ENCODE measurements around a stretch of chr5.

DNA sequence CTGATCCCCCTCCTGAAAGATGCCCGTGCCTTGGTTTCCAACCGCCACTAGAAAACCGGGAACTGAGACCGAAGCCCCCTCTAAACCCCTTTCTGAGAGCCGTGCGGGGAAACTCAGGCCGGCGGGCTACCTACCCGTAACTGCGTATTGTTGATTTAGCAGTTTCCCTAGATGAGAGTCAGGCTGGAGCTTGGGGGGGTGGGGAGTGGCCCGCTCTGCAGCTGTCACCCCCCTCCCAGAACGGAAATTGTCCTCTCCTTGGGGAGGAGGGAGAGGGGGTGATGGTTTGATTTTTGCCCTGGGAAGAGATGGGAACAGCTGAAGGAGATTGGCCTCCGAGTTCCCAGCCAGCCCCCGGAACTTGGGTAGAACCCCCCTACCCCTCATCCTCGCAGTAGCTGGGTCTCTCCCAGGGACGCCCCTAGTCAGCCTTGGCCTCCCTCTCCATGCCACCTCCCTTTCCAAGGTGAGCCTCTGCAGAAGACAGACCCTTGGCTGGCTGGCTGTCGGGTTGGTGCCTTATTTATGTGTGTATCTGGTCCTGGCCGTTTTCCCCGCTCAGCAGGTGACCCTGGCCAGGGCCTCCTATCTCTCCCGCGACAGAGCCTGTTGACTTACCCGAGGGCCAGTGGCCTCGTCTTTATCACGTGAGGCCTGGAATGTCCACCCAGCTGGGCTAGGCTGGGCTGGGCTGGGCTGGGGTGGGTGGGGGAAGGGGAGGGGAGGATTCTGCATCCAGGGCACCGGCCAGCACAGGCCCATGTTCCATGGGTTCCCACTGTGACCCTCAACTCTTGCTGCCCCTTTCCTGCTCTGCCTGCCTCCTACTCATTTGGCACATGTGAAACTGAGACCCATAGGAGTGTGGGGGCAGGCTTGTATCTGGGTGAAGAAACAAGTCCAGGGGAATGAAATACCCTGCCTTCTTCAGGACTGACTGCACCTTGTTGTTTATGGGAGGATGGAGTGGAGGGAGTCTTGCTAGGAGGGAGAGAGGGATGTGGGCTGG is 2.9 kb downstream of the CXXC5 start:
- RRBS, result 6% methylated on average over 5 of the region's 25 CpGs

GRCh38 chr5:139660739-139661601 is 12.8 kb downstream of the CXXC5 start:
- RRBS, result 2% methylated on average over 7 of the region's 37 CpGs

DNA sequence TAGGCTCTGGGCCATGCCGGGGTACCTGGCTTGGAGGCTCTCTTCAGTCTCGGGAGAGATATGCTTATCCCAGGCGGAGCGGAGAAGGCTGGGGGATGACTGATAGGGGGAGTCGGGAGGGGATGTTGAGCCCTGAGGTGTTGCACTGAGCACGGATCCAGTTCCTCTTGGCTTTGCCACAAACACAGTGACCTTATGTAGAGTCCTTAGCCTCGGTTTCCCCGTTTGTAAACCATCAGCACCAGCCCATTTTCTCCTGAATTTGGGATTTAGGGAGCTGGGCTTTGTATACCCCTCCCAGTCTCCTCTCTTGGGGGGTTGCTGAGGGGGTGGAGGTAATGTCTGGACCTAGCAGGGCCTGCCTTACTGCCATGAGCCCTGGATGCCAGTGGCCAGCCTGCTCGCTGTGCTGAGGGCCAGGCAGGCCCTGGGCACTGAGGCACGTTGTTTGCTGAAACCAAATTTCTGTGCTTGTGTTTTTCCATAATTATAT is 20.6 kb downstream of the CXXC5 start:
- RRBS, result no CpG with 5 or more reads among the region's 10 CpGs

- RRBS, result no CpG with 5 or more reads among the region's 19 CpGs
Observed at GRCh38 chr5:139686602-139687319, 38.6 kb downstream of the CXXC5 start.

- RRBS, result no CpG with 5 or more reads among the region's 14 CpGs
Observed at GRCh38 chr5:140000085-140000888, 42.8 kb downstream of the NRG2 start.

- RRBS, result no CpG with 5 or more reads among the region's 1 CpG
Observed at GRCh38 chr5:140121488-140121896, 4.2 kb upstream of the IGIP start.

GRCh38 chr5:140180907-140181533 is 6.0 kb downstream of the CYSTM1 start:
- RRBS, result no CpG with 5 or more reads among the region's 6 CpGs

DNA sequence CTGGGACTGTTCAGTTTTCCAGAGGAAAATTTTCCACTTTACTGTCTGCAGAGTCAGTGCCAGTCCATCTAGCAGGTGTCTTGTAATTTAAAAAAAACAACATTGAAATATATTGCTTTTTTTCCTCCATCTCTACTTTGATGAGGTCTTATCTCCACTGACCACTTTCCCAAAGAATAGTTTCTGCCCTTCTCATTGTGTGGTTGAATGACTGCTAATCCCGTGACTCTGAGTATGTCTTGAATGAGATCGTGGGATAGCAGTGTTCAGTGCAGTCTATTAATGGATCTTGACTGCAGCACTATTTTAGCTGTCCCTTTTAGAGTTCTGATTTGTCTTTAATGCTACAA is 15.5 kb downstream of the CYSTM1 start:
- RRBS, result no CpG with 5 or more reads among the region's 2 CpGs

DNA sequence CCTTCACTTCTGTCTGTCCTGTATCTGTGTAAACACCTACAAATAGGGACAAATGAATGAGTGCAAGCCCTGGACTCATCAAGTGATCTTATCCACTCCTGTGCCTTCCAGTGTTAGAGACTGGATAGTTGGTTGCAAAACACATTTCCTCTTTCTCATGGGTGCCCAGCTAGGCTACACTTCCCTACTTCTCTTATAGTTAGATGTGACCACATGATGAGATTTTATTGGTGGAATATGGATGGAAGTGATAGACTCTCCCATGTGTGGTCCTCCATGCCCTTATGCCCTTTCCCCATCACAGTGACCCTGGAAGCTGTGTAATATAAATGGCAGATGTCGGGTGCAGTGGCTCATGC is 17.0 kb upstream of the PFDN1 start:
- RRBS, result no CpG with 5 or more reads among the region's 1 CpG

GRCh38 chr5:140324227-140325464 is 21.7 kb upstream of the PFDN1 start:
- RRBS, result no CpG with 5 or more reads among the region's 7 CpGs

DNA sequence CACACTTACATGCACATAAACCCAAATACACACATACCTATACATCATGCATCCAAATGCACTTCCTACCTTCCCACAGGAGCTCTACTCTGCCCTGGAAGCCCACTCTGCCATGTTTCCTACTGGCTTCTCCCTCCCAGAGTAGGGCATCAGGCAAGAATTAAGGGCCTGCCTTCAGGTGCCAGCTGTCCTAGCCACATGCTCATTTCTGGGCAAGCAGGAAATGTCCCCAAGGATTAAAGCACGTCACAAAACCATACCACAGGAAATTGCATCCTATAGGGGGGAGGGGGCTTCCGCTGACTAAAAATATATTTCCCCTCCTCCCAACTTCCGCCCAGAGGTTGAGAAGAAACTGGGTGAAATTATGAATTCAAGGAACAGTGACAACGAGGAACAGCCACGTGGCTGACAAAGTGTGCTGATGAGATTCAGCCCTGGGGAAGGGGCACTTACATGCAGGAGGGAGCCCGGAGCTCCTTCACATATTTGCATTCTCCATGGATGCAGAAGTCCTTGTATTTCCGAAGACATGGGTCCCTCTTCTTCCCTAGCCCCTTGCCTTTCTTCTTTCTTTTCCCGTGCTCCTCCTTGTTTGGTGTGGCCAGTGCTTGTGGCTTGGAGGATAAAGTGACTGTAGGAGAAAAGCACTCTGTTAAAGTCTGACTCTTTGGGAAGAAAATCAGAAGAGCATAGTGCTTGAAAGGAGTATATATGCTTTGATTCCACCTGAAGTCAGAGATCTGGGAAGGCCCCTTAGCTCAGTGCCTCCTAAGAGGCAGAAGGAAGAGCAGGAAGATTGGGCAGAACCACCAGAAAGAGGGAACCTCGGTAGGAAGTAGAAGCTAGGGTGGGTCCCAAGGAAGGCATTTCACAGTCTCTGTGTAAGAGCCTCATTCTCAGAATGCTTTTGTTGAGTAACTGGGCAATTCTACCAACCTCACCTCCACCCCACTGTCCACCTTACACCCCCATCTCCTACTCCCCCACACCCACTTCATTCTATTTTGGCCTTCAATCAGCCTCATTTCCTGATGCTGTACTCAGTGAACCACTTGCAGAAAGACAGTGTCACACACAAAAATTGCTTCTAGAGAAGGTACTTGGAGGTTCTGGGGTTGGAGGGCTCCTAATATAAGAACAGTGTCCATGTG is 3.8 kb downstream of the HBEGF start:
- RRBS, result no CpG with 5 or more reads among the region's 9 CpGs

DNA sequence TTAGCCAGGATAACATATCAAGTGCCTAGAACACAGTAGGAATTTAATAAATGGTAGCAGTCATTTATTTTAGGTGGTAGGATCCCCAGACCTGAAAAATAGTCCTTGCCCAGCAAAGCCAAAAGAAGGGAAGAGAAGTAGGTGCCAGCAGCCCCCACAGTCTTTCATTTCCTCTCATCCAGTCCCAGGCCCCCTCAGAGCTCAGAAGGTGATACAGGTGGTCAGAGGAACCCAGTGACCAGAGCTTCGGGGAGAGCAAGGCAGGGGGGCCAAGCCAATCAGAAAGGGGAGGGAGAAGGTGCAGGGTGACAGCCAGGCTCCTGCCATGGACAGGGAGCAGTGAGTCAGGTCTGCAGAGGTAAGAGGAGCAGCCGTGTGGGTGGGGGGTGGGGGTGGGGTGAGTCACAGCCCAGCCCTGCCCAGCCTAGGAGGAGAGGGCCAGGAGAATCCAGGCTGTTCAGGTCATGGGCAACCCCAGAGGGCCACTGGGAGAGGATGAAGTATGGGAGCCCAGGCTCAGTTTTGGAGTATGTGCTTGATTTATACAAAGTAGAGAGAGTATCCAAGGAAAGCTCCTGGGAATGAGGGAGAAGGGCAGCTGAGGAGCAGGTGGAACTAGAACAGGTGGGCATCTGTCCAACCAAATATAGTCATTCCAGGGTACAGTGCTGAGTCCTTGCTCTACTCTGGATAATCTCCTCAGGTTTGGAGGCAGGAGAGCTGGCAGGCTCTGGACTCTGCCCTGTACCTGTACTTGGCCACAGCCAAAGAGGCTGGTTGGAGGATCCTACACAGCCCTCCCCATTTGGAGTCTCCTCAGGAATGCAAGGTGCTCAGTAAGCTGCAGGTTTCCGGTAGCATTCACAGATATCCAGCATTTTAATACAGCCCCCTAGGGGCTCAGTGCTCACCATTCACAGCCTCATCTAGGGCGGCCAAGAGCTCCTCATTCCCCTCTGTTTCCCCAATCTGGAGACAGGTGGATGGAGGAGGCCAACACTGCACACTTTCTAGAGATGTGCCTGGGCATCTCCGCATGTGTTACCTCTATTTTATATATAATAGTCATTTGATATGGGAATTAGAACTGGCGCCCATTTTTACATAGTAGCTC is 1.6 kb downstream of the HBEGF start:
- RRBS, result no CpG with 5 or more reads among the region's 6 CpGs

DNA sequence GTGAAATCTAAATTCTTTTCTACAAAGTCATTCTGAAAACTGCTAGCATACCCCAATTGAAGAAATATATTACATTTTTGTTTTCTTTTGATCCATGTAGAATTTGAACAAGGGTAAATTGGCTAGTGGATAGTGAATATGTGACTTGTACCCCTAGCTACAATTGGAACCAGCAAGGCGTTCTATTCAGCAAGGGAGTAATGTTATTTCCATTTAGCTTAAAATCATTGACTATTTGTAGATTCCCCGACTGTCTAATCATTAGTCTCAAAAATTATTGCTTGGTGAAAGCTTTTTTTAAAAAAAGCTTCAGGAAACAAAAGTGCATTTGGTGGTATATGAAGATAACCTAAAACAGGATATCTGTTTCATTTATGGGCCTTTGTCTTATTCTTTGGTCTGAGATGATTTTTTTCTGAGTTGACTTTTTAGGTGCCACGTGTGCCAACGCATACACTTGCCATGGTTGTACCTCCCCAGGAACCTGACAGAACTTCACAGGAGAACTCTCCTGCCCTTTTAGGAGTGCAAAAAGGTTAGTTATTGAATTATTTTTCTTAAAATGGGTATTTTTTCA is 60.8 kb upstream of the EIF4EBP3 start:
- RRBS, result no CpG with 5 or more reads among the region's 4 CpGs

DNA sequence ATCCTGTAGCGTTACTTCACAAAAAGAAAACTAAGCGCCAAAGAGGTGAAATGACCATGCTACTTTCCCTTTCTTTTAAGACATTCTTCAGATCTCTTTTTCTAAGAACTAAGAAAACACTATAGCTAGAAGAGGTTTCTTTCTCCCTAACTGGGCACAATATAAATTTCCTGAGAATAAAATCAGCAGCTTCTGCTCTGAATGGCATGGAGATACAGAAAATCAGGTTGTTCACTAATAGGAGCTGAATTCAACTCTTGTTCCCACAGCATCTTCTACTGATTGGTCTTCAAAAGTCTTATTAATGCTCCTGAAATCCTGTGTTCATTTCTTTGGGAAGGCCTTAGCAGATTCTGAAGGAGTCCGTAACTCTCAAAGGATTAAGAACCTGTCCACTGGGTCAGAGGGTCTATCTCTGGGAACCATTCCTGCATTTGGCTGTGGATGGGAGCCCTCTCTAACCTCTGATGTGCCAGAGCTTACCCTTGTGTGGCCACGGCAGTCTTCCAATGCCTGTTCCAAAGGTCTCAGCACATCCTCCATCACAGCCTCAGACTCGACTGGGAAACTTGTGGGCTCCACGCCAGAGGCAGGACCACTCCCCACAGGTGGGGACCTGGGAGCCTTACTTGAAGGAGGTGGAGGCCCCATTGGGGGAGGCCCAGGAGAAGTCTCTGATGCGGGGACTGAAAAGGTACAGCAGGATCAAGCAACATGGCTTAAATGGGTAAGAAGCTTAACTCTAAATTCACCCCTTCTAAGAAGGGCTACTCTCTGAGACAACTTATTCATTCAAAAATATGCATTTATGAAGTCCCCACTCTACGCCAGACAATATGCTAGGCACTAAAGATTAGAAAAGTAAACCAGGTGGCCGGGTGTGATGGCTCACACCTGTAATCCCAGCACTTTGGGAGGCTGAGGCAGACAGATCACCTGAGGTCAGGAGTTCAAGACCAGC is 4.3 kb downstream of the EIF4EBP3 start:
- RRBS, result no CpG with 5 or more reads among the region's 9 CpGs

DNA sequence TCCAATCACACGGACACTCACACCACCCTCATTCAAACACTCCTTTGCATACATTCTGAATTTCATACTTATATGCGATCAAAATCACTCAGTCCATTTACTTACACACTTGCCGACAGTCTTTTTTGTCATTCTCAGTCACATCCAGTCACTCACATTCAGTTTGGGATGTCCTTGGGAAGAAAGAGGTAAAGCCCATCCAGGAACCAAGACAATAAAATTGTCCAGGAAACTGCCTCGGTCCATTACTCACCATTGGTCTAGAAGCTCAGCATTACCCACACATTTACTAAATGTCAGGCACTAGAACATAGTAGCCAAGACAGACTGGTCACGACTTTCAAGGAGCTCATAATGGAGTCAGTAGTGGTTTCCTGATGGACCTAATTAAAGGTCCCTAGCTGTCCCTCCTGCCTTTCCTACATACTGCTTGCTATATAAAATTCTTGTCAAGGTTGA is 589 bp downstream of the SLC35A4 start:
- RRBS, result no CpG with 5 or more reads among the region's 5 CpGs

- RRBS, result no CpG with 5 or more reads among the region's 3 CpGs
Observed at GRCh38 chr5:140588365-140588564, 23.6 kb downstream of the SLC35A4 start.

- RRBS, result no CpG with 5 or more reads among the region's 6 CpGs
Observed at GRCh38 chr5:140609082-140609629, 23.8 kb downstream of the CD14 start.

- RRBS, result no CpG with 5 or more reads among the region's 4 CpGs
Observed at GRCh38 chr5:140630531-140631469, 2.2 kb downstream of the CD14 start.

DNA sequence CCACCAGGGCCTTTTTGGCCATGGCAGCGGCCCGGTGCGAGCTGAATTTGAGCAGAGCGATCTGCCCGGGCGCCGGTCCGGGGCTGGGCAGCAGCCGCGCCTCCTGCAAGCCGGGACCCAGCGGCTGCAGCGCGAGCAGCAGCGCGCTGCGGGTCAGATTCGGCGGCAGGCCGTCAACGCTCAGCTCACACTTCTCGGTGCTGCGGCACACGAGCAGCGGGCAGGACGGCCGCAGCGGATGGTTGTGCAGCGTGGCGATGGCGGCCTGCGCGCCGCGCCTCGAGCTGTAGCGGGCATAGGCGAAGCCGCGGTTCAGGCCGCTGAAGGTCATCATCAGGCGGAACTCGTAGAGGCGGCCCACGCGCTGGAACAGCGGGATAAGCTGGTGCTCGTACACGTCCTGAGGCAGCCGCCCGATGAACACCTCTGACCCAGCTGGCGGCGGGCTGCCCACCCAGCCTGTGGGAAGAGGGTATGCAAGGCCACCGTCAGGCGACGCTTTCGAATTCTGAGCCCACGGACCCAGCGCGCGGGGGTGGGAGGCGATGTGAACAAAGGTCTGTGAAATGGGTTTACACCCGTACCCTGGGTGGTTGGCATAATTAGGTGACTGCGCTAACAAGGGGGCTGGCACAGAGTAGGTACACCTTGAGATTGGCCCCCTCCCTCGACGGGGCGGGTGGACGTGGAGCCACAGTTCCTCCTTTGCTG is 773 bp downstream of the DND1 start:
- RRBS, result no CpG with 5 or more reads among the region's 68 CpGs

DNA sequence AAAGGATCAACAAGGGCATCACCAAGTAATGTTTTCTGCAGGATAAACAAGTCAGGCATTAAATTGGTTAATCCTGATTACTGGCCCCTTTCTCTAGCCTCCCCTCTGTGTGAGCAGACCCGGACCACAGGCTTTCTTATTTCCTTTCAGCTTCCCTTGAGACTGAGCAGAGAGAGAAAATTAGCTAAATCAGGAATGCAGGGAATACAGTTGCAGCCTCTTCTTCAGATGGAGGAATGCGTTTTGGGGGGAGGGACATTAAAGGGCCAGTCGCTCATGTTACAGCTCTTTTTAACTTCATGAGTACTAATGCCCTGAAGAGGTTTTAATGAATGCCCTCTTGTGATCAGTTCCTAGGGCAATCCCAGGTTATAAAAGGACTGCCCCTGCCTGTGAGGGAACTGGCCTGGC is 19.9 kb downstream of the PCDHAC2 start:
- RRBS, result no CpG with 5 or more reads among the region's 3 CpGs

Data from BE2C (cell line).